H1 (cell line): Measurements from ENCODE around the genes SMC1A, HUWE1, FAM120C and GNL3L.

DNA sequence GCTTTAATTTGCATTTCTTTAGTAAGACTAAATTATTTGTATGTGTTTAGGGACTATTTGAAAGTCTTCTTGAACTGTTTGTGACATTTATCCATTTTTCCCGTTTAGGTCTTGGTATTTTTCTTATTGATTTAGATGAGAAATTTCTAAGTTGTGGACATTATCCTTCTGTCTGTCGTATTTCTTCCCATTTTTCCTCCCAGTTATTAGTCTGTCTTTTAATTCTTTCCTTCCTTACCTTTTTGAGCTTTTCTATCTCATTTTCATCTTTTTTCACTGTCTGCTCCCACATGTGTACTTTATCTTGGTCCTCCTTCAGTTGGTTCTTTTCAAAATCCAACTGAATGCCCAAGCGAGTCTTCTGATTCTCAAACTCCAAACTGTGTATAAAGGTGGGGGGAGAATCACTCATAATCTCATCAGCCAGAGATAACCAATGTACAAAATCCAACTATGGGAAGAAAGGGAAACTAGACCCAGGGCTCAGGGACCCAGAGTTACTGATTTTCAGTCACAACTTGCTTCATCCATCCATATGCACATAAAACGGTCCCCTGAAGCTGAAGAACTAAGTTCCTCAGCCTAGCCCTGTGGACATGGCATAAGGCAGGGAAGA, 23.0 kb downstream of the SMC1A start:
- RRBS = no CpG with 5 or more reads among the region's 4 CpGs
CAGE:
- cytosol, long polyA plus RNA = no peak
- long polyA plus RNA = start-site peak on the minus strand centred at position 268 of the sequence, 56 bp wide, 19 and 20 reads in 2 replicates
- nucleus, long polyA plus RNA = start-site peak on the minus strand centred at position 294 of the sequence, 38 bp wide, 15 reads

DNA sequence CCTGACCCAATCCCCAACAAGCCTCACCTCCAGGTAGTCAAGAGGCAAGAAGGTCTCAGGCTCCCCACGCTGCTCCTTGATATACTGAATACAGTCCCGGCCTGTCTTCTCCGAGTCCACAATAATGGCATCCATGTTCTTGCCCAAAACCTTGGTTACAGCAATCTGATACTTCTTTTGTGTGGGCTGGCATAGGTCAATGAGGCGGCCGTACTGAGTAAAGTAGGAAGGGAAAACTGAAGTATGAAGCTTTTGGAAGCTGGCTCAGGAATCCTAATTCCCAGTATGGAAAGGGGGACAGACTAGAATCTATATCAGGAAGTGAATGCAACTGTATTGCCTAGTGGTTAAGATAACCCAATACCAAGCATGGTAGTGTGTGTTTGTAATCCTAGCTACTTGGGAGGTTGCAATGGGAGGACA, 16.7 kb downstream of the SMC1A start:
- RRBS = no CpG with 5 or more reads among the region's 5 CpGs
CAGE:
- cytosol, long polyA plus RNA = no peak
- long polyA plus RNA = no peak
- nucleus, long polyA plus RNA = no peak

DNA sequence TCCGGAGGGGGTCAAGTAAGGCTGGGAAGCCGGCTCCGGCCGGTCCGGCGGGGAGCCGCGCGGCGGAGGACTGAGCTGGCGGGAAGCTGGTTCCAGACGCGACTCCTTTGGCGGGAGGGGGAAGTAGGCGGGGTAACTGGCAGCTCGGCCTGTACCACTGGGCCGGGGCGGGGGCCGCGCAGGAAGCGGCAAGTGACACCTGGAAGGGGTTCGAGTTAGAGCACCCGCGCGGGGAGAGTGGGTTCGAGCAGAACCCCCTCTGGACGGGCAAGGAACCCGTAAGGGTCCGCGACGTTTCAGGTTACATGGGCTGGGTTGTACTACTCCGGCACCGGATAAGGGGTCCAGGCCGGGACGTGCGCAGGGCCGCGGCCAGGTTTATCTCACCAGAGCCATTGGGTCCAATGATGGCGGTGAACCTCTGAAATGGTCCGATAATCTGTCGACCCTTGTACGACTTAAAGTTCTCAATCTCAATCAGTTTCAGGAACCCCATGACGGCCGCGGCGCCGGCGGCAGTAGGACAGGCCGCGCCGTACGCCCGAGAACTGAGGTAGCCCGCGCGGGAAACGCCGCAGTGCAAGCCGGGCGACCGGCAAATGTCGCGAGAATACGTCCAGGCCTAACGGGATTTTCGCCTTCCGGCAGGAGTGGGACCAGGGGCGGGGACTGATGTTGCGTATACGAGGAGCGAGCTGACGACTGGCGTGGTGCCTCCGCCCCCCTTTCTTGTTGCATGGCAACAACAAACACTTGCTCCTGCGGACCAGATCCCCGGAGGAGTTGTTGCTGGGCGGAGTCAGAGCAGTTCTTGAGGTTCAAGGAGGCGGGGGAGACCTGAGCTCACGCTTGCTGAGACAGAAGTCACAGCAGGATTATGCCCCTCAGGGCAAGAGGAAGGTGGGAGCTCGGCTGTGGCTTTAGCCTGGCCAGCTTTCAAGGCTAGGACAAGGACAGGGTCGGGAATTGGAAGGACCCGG, at the start of gene SMC1A:
SMC1A (minus strand) TSS at position 550 of the 980 bp plus-strand sequence.
- RRBS = under 1% methylated on average over 13 of the region's 82 CpGs
CAGE:
- cytosol, long polyA plus RNA = start-site peak on the minus strand centred at position 557 of the sequence, 15 bp wide, 210 reads; start-site peak on the plus strand centred at position 800 of the sequence, 8 bp wide, 20 reads
- long polyA plus RNA = start-site peak on the minus strand centred at position 542 of the sequence, 41 bp wide, 99 and 387 reads in 2 replicates
- nucleus, long polyA plus RNA = start-site peak on the minus strand centred at position 541 of the sequence, 32 bp wide, 163 reads; start-site peak on the plus strand centred at position 821 of the sequence, 105 bp wide, 63 reads

DNA sequence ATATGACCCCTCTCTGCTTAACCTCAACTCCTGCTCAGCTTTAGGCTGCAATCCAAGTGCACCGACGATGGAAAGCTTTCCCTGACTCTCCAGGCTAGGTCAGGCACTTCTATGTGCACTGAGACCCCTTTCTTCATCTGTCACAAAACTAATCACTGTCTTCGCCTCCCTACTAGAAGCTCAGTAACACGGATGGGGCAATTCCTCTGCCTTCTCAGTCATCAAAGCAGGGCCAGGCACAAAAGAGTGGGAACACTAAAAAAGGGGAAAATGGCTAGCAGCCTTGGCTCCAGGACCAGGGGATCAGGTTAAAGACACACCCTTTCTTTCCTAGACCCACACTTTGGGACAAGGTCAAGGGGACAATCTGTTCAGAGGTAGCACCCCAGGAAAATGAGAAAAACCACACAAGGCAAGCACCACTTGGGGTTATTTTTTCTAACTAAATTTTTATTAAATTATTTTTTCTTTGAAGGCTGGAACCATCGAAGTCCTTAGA, 97.6 kb upstream of the HSD17B10 start:
- RRBS = no CpG with 5 or more reads among the region's 5 CpGs
CAGE:
- cytosol, long polyA plus RNA = no peak
- long polyA plus RNA = no peak
- nucleus, long polyA plus RNA = no peak

DNA sequence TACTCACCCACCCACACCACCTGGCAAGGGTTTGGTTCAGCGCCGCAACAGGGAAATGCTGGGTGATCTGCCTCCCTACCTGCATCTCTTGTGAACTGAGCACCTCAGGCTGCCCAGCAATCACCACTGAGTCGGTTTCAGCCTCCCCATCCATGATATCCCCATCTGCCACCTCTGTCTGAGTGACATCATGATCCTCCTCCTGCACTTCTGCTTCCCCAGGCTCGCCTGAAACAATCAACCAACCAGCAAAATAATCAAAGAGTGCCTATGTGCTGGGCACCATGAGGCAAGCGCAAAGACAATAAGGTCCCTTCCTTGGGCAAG, 122.1 kb downstream of the HUWE1 start:
- RRBS = no CpG with 5 or more reads among the region's 5 CpGs
CAGE:
- cytosol, long polyA plus RNA = no peak
- long polyA plus RNA = no peak
- nucleus, long polyA plus RNA = no peak

GRCh38 chrX:53564822-53565412, 121.6 kb downstream of the HUWE1 start:
- RRBS = no CpG with 5 or more reads among the region's 5 CpGs
CAGE:
- cytosol, long polyA plus RNA = no peak
- long polyA plus RNA = no peak
- nucleus, long polyA plus RNA = no peak

DNA sequence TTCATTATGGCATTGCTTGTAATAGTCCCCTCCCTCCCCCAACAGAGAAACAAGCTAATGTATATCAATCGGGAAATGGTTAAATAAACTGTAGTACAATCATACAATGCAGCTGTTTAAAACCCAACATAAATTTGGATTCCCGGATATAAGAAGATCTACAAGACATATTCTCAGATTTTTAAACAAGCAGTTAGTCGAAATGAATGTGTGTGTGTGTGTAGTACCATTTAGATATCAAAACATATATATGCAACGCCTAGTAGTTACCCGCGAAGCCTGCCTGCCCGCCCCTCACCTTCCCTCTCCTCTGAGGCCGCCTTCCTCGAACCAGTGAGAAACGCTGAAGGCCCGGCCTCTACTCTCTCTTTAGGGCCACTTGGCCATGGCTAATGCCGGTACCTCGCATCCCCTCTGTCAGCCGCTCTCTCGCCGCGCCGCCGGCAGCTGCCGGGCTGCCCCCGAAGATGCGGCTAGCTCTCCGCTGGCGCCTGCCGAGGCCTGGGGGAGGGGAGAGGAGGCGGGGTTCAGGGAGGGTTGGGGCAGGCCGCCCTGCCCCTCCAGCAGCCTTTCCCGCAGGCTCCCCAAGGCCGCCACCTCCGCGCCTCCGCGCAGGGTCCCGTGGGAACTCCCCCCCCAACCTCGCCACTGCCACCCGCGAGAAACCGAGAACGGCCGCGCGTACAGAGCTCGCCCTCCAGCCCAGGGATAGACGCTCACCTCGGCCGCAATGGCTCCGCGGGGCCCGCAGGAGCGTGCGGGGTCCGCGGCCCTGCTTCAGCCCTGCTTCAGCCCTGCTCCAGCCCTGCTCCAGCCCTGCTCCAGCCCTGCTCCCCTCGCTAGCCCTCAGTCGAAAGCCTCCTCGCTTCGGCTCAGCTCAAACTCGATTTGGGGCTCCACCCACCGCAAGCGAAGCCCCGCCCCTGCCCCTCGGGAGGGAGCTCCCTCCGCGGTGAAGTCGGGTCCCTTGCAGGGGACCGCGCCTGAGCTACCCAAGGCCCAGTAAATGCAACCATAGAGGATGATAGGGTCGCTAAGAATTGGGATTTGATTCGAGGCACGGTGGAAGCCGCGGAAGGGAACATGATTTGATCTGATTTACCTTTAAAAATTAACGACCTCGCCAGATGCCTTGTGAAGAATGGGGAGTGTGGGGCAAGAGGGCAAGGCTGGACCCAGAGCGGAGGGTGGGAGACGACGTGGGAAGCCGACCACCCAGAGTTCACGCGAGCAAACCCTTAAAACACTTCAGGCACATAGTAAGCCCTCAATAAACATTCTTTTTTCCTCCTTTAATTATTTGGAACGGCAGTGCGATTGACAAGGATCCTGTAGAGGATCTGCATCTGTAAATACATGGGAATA, at the start of gene HUWE1:
HUWE1 (minus strand) TSS at position 852 of the 1,365 bp plus-strand sequence.
- RRBS = 2% methylated on average over 8 of the region's 82 CpGs
CAGE:
- cytosol, long polyA plus RNA = start-site peak on the minus strand centred at position 450 of the sequence, 6 bp wide, 73 reads; start-site peak on the minus strand centred at position 851 of the sequence, 26 bp wide, 112 reads
- long polyA plus RNA = start-site peak on the minus strand centred at position 450 of the sequence, 80 bp wide, 103 and 548 reads in 2 replicates; start-site peak on the minus strand centred at position 866 of the sequence, 108 bp wide, 231 and 296 reads in 2 replicates
- nucleus, long polyA plus RNA = start-site peak on the minus strand centred at position 457 of the sequence, 94 bp wide, 482 reads; start-site peak on the minus strand centred at position 852 of the sequence, 32 bp wide, 158 reads

- RRBS = no CpG with 5 or more reads among the region's 6 CpGs
CAGE:
- cytosol, long polyA plus RNA = no peak
- long polyA plus RNA = no peak
- nucleus, long polyA plus RNA = no peak
Observed at GRCh38 chrX:54180942-54181839, 1.9 kb downstream of the FAM120C start.

GRCh38 chrX:54183113-54183618, at the start of gene FAM120C:
FAM120C (minus strand) TSS chrX:54183254.
- RRBS = no CpG with 5 or more reads among the region's 42 CpGs
CAGE:
- cytosol, long polyA plus RNA = no peak
- long polyA plus RNA = no peak
- nucleus, long polyA plus RNA = no peak

GRCh38 chrX:54358352-54359386, 81.5 kb upstream of the TSR2 start:
- RRBS = no CpG with 5 or more reads among the region's 59 CpGs
CAGE:
- cytosol, long polyA plus RNA = no peak
- long polyA plus RNA = no peak
- nucleus, long polyA plus RNA = no peak

GRCh38 chrX:54499197-54499662, 3.2 kb upstream of the FGD1 start:
- RRBS = no CpG with 5 or more reads among the region's 1 CpG
CAGE:
- cytosol, long polyA plus RNA = no peak
- long polyA plus RNA = no peak
- nucleus, long polyA plus RNA = no peak

DNA sequence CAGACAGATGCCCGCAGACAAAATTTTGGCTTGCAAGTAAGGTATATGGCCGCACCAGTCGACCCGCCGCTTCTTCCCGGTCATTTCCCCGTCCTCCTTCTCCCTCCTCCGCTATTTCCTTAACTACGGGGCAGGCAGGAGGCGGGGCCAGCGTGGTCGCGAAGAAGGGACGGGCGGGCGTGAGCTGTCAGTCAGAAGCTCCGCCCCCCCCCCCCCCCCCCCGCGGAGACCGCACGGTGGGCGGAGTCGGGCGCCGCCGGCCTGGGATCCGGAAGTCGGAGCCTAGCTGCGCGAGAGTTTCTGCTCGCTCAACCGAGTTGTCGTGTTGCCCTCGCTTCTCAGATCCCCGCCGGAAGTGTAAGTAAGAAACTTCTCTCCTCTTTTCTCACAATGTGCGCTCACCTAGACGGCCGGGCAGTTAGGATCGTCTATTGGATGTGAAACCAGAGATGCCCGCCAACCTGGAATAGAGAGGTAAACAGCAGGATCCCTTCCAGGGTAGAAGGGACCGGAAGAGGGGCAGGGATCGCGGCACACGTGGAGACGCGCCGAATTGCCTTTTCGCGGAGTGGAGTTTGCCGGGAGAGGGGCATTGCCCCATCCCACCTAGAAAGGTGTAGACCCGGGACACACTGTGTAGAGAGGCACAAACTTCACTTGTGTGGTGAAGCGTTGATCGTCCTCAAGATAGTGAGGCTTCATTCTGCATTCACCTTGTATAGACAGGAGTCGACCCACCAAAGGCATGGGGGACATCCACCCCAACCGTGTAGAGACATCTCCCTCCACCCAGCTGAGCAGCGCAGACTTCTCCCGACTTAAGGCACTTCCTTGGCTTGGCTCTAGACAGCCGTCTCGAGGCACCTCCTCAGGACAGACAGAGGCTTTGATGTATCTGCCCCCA, at the start of gene GNL3L:
GNL3L (plus strand) TSS at position 274 of the 904 bp plus-strand sequence.
- RRBS = under 1% methylated on average over 19 of the region's 60 CpGs
CAGE:
- cytosol, long polyA plus RNA = start-site peak on the plus strand centred at position 320 of the sequence, 54 bp wide, 836 reads
- long polyA plus RNA = start-site peak on the plus strand centred at position 313 of the sequence, 59 bp wide, 428 and 846 reads in 2 replicates
- nucleus, long polyA plus RNA = start-site peak on the plus strand centred at position 325 of the sequence, 50 bp wide, 516 reads

GRCh38 chrX:54841215-54842015, 33.9 kb downstream of the MAGED2 start:
- RRBS = no CpG with 5 or more reads among the region's 4 CpGs
CAGE:
- cytosol, long polyA plus RNA = no peak
- long polyA plus RNA = no peak
- nucleus, long polyA plus RNA = no peak

DNA sequence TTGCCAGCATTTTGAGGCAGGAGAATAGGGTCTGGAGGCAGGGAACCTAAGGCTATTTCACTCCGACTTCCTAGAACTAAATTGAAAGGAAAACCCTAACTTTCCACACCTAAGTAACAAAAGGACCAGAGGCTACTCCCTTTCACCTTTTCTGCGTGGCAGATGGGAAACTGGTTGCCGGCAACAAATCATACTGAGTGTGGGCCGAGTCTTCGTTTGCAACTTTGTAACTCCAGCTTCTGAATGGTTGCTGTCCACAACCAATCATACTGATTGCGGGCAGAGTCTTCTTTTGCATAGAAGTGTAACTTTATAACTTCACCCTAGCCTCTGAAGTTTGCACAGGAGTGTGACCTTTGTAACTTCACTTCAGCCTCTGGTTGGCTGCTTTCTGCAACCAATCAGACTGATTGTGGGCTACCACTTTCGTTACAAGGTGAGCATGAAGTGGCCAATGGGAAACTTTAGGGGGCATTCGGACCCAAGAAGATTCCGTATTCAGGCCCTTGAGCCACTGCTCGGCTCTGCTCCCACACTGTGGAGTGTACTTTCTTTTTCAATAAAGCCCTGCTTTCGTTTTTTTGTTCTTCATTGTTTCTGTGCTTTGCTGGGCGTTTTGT, 9.2 kb upstream of the PAGE5 start:
- RRBS = no CpG with 5 or more reads among the region's 12 CpGs
CAGE:
- cytosol, long polyA plus RNA = no peak
- long polyA plus RNA = no peak
- nucleus, long polyA plus RNA = no peak

DNA sequence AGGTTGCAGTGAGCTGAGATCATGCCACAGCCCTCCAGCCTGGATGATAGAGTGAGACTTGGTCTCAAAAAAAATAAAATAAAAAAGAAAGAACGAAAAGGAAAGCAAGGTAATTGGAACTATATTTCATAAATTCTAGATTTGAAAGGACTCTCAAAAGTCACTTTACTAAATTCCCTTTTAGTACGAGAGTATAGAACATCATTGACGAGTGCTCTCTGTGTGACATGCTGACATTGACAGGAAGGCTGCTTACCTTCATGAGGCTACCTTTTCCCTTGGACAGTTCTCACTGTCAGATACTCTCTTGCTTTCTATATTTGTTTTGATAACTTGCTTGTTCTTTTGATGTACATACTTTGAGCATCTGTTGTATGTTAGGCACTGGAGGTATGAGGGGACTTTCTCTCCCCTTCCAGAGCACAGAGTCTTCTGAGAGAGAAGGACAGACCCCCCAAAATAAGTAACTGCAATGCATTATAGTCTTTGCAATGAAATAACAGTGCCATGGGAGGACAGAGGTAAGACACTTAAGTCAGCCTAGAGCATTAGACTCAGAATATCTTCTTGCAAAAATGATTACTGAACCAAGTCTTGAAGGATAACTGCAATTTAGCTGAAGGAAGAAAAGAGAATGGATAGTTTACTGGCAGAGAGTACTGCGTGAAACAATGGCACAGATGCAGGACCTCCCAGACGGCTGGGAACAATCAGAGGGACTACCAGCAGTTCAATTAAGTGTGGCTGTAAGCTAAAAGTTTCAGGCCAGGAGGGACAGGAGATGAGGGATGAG, 3.5 kb downstream of the RRAGB start:
- RRBS = no CpG with 5 or more reads among the region's 5 CpGs
CAGE:
- cytosol, long polyA plus RNA = no peak
- long polyA plus RNA = no peak
- nucleus, long polyA plus RNA = no peak

DNA sequence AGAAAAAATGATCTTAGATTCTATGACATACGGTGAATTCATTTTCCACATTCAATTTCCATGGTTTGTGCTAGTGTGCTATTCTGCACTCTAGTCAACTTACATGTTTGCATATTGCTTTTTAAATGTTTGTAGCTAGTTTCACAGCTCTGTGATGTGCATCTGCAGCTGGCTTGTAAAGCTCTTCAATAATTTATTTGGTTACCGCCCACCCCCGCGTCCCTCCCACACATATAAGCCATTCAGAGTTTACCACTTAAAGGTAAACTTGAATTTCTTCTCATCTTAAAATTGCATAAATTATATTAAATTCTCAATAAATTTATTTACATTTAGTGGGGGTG, 320 bp upstream of the NBDY start:
- RRBS = no CpG with 5 or more reads among the region's 4 CpGs
CAGE:
- cytosol, long polyA plus RNA = no peak
- long polyA plus RNA = no peak
- nucleus, long polyA plus RNA = no peak

DNA sequence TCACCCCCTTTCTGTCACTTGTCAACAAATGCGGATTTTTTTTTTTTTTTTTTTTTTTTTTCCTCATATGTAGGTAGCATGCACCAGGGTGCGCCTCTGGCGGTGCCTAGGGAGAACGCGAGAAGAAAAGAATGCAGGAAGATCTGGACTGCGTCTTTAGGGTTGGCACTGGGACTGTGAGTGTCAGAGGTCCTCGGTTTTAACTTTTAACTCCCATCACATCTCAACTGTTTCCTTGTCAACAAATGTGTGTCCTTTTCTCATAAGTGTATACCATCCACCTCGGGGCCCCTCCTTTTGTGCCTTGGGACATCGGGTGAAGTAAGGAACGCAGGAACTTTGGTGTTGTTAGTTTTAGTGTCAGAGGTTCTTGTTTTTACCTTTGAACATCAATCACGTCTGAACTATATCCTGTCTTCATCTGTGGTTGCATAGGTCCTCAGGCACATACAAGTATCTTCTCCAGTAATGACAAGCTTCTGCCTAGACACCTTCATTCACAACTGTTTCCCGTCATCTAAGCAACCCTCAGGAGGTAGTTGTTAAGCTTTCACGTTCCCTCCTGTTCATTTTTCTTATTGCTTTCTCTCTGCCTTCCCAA, 51.8 kb downstream of the NBDY start:
- RRBS = no CpG with 5 or more reads among the region's 13 CpGs
CAGE:
- cytosol, long polyA plus RNA = no peak
- long polyA plus RNA = no peak
- nucleus, long polyA plus RNA = no peak

DNA sequence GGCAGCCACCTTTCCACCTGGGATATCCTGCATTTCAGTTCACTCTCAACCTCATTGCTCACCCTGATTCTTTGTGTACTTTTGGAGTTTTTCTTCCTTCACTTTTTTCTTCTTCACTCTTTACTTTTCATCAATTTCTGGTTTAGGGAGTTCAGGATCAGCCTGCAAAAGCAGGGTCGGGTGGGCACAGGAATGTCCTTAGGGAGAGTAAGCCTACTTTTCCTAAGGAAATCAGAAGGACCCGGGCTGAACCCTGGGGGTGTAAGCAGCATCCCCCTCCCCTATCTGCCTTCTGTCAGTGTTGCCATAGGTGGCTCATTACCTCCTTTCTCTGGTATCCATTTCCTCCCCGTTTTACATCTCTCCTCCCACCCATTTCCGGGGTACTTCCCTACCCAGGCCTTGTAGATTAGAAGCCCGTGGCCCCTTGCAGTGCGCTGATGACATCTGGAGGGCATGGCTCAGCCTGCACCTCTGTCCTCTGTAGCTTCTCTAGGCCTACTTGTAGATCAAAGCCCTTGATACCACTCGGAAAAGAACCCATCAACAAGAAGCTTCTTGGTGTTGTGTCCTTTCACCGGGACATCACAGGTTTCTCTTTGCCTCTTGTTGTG, 71.7 kb downstream of the NBDY start:
- RRBS = no CpG with 5 or more reads among the region's 8 CpGs
CAGE:
- cytosol, long polyA plus RNA = no peak
- long polyA plus RNA = no peak
- nucleus, long polyA plus RNA = no peak

DNA sequence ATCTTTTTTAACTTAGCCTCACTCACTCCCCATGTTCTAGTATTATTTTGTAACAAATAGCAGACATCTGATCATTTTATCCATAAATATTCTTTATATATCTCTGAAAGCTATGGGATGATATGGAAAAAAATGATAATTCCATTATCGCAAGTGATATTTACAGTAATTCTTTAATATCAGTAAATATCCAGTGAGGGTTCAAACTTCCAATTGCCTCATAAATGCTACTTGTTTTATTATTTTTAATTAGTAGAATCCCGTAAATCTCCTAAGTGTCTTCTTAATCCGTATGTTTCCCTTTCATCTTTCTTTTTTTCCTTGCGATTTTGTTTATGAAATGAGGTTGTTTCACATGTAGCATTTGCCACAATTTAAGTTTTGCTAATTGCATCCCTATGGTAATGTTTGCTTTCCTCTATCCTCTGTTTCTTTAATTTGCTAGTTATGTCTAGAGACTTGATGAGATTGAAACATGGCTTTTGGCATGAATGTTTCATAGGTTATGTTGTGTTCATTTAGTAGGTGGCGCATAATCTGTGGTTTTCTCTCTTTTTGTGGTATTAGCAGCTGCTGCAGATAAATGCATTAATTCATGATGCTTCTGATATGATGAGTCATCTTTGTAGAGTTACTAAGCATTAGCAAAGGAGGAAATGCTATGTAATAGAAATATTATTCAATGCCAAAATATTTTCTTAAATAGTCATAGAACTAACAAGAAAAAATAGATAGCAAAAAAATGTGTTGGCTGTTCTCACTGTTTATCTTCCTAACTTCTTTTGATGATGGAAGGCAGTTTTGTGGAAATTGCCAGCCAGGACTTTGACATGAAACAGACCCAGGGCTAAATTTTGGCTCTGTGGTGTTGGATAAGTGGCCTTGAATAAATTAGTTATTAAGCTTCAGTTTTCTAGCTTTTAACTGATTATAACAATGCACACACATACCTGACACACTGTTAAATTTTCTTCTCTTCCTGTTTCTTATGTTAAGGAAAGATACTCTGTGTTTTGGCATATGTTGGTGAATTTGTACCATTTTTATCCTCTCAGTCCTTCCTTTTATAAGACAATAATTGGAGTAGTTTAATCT, 3.5 kb downstream of the ZXDB start:
- RRBS = no CpG with 5 or more reads among the region's 5 CpGs
CAGE:
- cytosol, long polyA plus RNA = no peak
- long polyA plus RNA = no peak
- nucleus, long polyA plus RNA = no peak

DNA sequence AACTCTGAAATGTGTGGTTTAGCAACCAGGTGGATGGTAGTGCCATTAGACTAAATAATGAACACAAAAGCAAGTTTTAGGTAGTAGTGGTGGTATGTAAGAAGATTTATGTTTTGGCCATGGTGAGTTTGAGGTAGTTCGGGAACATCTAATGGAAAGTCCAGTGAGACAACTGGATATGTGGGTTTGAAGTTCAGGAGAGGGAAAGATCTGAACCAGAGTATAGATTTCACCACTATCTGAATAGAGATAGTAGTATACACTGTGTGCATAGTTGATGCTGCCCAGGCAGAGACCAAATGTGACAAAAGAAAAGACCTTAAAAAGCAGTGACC, 56.4 kb downstream of the MTMR8 start:
- RRBS = no CpG with 5 or more reads among the region's 1 CpG
CAGE:
- cytosol, long polyA plus RNA = no peak
- long polyA plus RNA = no peak
- nucleus, long polyA plus RNA = no peak